ENCODE results near the gene SOX14.

DNA sequence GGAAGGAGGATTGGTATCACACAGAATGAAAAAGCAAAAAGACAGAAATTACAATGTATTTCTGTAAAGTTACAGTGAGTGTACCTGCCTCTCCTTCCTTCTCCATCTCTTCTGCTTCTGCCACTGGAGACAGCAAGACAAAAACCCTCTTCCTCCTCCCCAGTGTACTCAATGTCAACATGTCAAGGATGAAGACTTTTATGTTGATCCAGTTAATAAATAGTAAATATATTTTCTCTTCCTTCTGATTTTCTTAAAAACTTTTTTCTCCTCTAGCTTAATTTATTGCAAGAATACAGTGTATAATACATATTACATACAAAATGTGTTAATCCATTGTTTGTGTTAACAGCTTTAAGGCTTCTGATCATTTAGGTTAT lies 179.5 kb downstream of the PCCB start:
- PRO-cap = no peak
- RAMPAGE, long total RNA, 4 experiments = no peak in any of the 4 experiments

DNA sequence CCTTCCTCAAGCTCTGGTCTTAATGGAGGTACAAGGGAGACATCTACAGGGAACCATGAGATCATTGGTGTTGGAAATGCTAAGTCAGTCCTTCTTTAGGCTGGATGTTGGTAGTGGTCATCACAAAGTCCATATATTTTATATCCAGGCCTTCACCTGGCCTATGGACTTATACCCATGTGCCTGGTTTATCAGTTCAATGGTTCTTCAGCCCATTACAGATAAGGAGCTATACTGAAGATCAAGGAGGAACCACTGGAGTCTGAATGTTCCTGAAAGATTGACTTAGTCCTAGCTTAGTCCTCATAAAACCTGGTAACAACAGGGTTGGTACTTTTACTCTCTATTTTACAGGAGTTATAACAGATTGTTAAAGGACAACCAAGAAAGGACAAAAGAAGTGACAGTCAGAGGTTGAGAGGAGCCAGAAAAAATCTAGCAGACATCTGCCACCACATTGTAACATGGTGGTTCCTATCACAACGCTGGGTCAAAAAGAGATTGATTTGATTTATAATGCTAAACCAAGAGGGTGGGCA lies 134.8 kb downstream of the STAG1 start:
- PRO-cap = no peak
- RAMPAGE, long total RNA, 4 experiments = no peak in any of the 4 experiments

DNA sequence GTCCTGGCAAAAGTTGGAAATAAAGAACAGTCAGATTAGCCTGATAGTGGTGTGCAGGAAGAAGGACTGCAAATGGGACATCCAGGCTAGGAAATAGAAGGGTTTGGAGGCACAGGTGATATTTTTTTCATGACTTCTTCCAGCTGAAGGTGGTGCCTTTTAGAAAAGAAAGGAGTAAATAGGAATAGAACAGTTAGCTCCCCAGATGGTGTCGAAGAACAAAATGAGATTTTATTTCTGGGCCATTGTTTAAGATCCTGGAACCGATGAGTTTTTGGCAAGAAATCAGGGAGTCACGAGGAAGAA lies 9.9 kb upstream of the NCK1 start:
- PRO-cap = no peak
- RAMPAGE, long total RNA, 4 experiments = no peak in any of the 4 experiments

GRCh38 chr3:136862325-136863347 lies 628 bp downstream of the NCK1 start:
- PRO-cap = bidirectional peak, plus-strand start at chr3:136862483, minus-strand start at chr3:136862453; unidirectional peak, minus-strand start at chr3:136862701
- RAMPAGE, long total RNA, 4 experiments = no peak in any of the 4 experiments

DNA sequence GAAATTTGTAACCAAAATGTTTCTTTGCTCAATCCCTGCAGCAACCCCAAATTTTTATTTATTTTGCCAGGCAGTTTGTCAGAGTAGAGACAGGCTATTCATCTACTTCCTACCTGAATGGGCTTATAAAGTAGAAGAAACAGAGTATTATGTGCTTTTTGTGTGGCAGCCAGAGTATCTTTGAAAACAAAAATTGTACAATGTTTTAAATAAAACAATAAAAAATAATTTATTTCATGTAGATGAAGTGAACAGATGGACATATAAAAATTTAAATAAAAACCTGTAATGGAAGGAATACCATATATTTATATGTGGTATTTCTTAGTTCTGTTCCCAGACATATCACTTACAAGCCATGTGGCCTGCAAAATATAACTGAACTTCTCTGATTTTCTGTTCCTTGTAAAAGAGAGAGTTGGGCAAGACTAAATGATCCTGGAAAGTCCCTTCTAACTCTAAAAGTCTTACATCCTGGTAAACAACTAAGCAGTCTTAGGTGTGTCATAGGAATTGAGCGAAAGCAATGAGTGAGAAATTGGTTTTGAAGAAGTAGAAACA lies 25.4 kb upstream of the IL20RB start:
- PRO-cap = no peak
- RAMPAGE, long total RNA, 4 experiments = no peak in any of the 4 experiments

- PRO-cap = no peak
- RAMPAGE, long total RNA, 4 experiments = no peak in any of the 4 experiments
Observed at GRCh38 chr3:137763885-137764416, at the start of gene SOX14. SOX14 (plus strand) TSS chr3:137764315.

DNA sequence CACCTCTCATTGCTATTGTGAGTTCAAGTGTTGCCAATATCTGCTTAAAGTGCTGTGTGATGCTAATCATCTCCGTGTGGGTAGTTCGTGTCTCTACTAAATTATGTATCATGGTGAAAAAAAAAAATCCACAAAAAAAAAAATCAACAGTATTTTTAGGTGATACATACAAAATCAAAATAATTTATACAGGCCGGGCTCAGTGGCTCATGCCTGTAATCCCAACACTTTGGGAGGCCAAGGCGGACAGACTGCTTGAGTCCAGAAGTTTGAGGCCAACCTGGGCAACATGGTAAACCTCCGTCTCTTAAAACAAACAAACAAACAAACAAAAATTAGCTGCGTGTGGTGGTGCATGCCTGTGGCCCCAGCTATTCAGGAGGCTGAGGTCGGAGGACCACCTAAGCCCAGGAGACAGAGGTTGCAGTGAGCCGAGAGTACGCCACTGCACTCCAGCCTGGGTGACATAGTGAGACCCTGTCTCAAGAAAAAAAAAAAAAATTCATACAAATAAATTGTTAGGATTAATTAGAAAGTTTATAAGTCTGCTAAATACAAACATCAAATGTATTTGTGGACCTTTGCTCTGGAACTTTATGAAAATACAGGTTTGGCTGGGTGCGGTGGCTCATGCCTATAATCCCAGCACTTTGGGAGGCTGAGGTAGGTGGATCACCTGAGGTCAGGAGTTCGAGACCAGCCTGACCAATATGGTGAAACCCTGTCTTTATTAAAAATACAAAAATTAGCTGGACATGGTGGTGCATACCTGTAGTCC lies 42.9 kb downstream of the FAIM start:
- PRO-cap = no peak
- RAMPAGE, long total RNA, 4 experiments = no peak in any of the 4 experiments

- PRO-cap = no peak
- RAMPAGE, long total RNA, 4 experiments = no peak in any of the 4 experiments
Observed at GRCh38 chr3:138835516-138835753, 707 bp upstream of the PIK3CB start.

- PRO-cap = no peak
- RAMPAGE, long total RNA, 4 experiments = no peak in any of the 4 experiments
Observed at GRCh38 chr3:138943588-138944236, 3.2 kb downstream of the FOXL2 start.

- PRO-cap = no peak
- RAMPAGE, long total RNA, 4 experiments = no peak in any of the 4 experiments
Observed at GRCh38 chr3:138948528-138949695, 1.9 kb downstream of the FOXL2NB start.

- PRO-cap = no peak
- RAMPAGE, long total RNA, 4 experiments = no peak in any of the 4 experiments
Observed at GRCh38 chr3:138960131-138960872, 13.3 kb downstream of the FOXL2NB start.

DNA sequence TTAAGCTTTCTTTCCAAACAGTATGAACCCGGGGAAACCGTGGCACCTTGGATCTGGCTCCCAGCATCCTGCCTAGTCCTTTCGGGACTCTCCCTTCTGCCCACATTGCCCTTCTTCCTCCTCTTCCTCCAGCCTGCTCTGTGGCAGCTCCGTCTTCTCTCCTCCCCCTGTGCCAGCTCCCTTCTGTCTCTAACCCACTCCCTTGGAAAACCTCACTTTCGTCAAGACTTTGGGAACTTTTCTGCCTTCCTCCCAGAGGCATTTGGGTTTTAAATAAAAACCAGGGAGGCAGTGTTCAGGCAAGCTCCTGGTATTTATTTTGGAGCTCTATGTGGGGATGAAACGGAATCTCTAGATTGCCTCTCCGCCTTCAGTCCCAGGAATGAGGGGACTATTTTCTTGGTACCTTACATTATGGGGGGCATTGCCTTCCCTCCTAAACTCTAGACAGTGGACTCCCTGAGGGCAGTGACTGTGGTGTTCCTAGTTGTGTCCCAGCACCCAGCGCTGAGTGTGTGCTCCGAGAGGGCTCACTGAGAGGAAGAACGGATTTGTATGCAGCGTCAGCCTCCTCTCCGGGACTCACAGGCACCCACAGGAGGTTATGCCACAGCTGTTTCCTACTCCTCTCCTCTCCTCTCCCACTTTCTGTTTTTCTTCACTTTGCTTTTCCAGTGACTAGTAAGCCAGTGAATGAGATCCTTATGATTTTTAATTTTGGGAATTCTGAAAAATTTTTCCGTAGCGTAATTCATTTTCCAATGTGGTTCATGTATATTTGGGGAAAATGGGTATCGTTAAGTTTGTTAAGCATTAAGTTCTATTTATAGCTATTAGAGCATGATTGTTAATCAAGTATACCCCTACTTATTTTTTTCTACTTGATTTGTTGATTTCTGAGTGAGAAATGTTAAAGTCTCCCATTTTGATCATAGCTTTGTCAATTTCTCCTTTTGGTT lies 105.2 kb upstream of the MRPS22 start:
- PRO-cap = no peak
- RAMPAGE, long total RNA, 4 experiments = no peak in any of the 4 experiments

- PRO-cap = no peak
- RAMPAGE, long total RNA, 4 experiments = no peak in any of the 4 experiments
Observed at GRCh38 chr3:139292673-139293363, 51.0 kb upstream of the MRPS22 start.

GRCh38 chr3:139373116-139373515 lies 16.3 kb downstream of the COPB2 start:
- PRO-cap = no peak
- RAMPAGE, long total RNA, 4 experiments = no peak in any of the 4 experiments

GRCh38 chr3:139480554-139481042 lies 4.3 kb upstream of the RBP2 start:
- PRO-cap = no peak
- RAMPAGE, long total RNA, 4 experiments = no peak in any of the 4 experiments

GRCh38 chr3:139505918-139506390 lies 29.6 kb upstream of the RBP2 start:
- PRO-cap = no peak
- RAMPAGE, long total RNA, 4 experiments = start-site peak on the plus strand in 1 of 4 experiments, at chr3:139506000-139506437 at its widest, 11 reads per replicate

- PRO-cap = no peak
- RAMPAGE, long total RNA, 4 experiments = no peak in any of the 4 experiments
Observed at GRCh38 chr3:139538381-139538721, 1.2 kb downstream of the RBP1 start.

GRCh38 chr3:139542139-139542645 lies 2.6 kb upstream of the RBP1 start:
- PRO-cap = no peak
- RAMPAGE, long total RNA, 4 experiments = no peak in any of the 4 experiments

- PRO-cap = no peak
- RAMPAGE, long total RNA, 4 experiments = no peak in any of the 4 experiments
Observed at GRCh38 chr3:139934377-139934811, 591 bp upstream of the CLSTN2 start.

- PRO-cap = no peak
- RAMPAGE, long total RNA, 4 experiments = no peak in any of the 4 experiments
Observed at GRCh38 chr3:140942303-140943319, 975 bp downstream of the SLC25A36 start.

Data from suprapubic skin (tissue), 4 donors.